Cardiac atrium fibroblast (primary cell): Measurements from ENCODE around the gene BTD.

GRCh38 chr3:15377820-15378694 is 45.7 kb upstream of the SH3BP5 start:
- RAMPAGE, long total RNA: no peak

GRCh38 chr3:15395723-15396751 is 31.3 kb downstream of the METTL6 start:
- RAMPAGE, long total RNA: no peak

DNA sequence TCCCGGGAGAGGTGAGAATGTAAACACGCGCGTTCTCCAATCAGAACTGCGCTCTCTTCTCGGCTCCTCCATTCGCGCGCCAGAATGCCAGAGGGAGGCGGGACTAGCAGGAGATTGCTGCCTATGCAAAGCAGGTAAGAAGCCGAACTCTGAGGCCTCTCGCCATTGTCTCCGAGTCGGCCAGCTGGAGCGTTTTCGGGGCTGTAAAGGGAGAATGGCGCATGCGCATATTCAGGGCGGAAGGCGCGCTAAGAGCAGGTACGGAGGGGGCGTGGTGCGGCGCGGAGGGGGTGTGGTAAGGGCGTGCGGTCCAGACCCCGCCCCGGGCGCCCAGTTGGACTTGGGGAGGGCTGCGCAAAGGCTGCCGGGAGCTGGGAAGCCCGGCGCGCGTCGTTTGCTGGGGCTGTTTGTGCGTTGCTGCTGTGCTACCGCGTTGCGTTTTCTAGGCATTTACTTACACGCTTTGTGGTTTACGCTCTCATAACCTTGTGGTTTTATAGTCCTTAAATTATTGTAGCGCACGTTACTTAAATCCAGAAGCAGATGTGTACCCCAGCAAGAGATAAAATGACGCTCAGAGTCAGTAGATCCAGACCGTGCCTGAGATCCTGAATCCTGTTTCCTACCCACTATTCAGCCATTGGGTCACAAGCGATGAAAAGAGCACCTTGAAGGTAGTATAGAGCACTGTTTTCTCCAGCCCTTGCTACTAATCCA is at the start of gene BTD:
BTD (plus strand) TSS at position 109 of the 717 bp plus-strand sequence.
- RAMPAGE, long total RNA: start-site peak on the plus strand centred at position 129 of the sequence, 79 bp wide, 68 and 28 reads in 2 replicates

- RAMPAGE, long total RNA: no peak
Observed at GRCh38 chr3:15786042-15787069, 11.4 kb downstream of the ANKRD28 start.

DNA sequence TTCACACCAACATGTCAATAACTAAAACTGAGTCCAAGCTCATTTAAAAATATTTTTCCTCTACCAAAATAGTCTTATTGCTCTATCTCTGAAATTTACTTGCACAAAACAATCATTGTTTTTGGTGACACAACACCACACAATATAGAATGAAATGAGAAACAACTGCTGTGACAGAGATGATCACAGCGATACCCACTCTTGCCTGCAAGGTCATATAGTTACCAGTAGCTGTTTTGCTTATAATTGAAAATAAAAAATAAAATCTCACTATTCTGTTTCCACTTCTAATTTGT is 1.1 kb downstream of the ANKRD28 start:
- RAMPAGE, long total RNA: no peak

GRCh38 chr3:16068024-16068393 is 106.5 kb upstream of the GALNT15 start:
- RAMPAGE, long total RNA: no peak

DNA sequence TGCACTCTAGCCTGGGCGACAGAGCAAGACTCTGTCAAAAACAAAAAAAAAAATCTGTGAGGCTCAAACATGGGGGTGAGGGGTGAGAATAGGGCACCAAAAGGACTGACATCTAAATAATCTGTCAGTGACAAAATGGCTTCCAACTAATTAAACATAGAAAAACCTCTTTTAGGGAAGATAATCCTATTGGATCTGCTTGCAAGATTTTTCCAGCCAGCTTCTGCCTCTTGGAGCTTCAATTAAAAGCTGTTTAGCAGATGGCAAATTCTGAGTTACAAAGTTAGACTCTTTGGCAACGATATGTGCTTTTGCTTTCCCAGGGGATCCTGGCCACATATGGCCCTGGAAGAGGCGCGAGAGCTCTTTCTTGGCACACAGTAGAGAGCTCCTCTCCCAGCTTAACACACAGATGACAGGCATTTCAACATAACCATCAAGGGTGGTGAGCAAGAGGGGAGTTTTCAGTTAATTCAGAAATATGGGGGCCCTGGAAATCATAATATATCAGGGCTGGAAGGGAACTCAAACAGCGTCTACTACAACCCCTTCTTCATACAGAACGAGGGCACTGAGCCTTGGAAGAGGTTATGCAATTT is 41.6 kb upstream of the GALNT15 start:
- RAMPAGE, long total RNA: no peak

DNA sequence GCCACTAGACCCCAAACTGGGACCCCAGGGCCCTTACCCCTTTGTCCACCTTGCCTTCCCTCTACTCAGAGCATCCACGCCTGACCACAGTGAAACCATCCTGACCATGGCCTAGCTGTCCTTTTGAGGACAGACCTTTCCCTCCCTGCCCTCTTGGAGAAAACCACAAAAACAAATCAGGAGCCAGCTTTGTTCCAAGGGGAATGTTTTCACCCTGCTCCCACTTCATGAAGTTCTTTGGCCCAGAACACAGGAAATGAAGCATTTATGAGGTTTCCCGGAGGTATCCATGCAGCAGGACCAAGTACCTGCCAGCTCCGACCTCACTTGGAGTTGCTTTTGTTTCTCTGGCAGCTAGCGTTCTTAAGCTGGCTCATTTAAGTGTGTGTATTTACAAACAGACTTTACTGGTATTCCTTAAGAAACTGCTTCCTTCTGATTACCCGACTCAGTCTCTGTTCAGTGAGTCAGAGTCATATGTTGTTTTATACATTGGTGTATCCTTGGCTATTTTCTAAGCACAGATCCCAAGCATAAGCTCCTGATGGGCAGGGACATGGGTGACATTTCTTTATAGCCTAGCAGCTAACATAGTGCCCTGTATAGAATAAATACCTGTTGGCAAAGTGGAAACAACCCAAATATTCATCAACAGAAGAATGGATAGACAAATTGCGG is 34.0 kb upstream of the GALNT15 start:
- RAMPAGE, long total RNA: no peak

DNA sequence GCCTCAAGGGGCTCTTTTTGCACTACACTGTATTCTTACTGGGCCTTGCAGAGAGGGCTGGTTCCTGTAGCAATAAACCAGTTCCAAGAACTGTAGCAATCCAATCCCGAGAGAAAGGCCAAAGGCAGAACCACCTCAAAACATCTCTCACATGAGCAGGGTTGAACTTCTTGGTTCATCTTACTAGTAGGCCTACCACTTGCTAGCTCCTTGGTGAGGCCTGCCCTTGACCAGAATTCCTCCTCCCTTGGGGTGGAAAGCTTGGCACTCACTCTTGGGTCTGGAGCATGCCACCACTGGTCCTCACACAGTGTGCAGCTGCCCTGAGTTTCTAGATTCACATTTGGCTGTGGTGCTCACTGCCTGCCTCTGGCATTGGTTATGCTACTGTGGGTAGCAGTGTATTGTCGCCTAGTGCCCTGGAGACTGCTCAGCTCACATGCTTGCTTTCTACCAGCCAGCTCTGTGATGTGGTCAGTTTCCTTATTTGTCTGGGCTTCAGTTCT is 23.6 kb downstream of the OXNAD1 start:
- RAMPAGE, long total RNA: no peak

- RAMPAGE, long total RNA: no peak
Observed at GRCh38 chr3:16304954-16305674, 40.1 kb downstream of the OXNAD1 start.

- RAMPAGE, long total RNA: no peak
Observed at GRCh38 chr3:16311716-16312676, 47.0 kb downstream of the OXNAD1 start.

GRCh38 chr3:16439090-16439551 is 74.4 kb downstream of the RFTN1 start:
- RAMPAGE, long total RNA: no peak

GRCh38 chr3:16467370-16467897 is 46.1 kb downstream of the RFTN1 start:
- RAMPAGE, long total RNA: no peak

DNA sequence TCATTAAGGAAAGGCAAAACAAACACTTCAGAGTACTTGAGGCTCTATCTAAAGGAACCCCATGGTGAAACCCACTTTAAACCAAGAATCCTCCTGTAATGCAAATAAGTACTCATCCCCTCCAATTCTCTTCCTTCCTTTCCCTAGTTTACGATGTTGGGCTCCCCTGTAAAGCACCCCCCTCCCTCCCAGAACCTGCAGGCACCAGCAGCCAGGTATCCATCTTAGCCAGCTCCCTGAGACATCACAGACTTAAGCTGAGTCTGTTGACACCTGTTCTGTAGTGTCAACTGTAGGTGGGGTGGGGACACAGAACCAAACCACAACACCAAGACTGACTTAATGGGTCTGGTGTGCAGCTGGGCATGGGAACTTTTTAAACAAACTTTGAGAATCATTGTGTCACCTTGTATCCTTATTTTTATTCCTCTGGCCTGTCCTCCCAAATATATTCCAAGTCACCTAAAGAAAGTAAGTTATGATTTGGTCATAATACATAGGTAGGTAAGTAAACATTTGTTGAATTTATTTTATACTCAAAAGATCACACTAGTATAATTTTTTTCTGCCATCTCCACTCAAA is 30.2 kb downstream of the RFTN1 start:
- RAMPAGE, long total RNA: no peak

GRCh38 chr3:16885769-16886120 is 990 bp downstream of the PLCL2 start:
- RAMPAGE, long total RNA: no peak

- RAMPAGE, long total RNA: no peak
Observed at GRCh38 chr3:17151403-17152197, 266.8 kb downstream of the PLCL2 start.

DNA sequence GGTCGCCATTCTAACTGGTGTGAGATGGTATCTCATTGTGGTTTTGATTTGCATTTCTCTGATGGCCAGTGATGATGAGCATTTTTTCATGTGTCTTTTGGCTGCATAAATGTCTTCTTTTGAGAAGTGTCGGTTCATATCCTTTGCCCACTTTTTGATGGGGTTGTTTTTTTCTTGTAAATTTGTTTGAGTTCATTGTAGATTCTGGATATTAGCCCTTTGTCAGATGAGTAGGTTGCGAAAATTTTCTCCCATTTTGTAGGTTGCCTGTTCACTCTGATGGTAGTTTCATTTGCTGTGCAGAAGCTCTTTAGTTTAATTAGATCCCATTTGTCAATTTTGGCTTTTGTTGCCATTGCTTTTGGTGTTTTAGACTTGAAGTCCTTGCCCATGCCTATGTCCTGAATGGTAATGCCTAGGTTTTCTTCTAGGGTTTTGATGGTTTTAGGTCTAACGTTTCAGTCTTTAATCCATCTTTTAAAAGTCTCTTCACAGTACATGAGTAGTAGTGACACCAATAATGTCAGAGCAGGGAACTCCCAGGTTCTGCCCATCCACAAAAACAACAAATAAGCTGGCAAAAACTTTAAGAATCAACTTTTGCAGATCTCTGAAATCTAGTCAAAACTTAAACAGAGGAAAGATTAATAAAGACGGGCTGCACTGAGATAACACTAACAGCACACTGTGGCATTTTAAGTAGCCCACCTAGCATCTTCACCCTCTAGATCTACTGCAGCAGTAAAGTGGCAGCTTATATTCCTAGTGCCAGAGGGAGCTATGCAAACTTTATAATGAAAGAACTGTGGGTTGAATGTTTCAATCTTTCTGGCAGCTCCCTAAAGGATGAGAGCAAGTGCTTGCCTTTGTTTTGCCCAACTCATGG is 256.2 kb downstream of the TBC1D5 start:
- RAMPAGE, long total RNA: no peak

- RAMPAGE, long total RNA: no peak
Observed at GRCh38 chr3:17501485-17502755, 240.5 kb downstream of the TBC1D5 start.

DNA sequence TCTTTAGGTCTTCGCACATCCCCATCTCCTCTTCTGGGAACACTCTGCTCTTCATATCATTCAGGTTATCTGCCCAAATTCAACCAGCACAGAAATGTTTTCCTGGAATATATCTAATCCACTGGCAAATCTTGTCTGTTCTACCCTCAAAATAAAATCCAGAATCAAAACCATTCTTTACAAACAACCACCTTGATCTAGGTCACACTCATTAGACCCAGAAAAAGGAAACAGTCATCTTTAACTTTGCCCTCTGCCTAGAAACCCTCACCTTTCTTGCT is 225.6 kb downstream of the TBC1D5 start:
- RAMPAGE, long total RNA: no peak

DNA sequence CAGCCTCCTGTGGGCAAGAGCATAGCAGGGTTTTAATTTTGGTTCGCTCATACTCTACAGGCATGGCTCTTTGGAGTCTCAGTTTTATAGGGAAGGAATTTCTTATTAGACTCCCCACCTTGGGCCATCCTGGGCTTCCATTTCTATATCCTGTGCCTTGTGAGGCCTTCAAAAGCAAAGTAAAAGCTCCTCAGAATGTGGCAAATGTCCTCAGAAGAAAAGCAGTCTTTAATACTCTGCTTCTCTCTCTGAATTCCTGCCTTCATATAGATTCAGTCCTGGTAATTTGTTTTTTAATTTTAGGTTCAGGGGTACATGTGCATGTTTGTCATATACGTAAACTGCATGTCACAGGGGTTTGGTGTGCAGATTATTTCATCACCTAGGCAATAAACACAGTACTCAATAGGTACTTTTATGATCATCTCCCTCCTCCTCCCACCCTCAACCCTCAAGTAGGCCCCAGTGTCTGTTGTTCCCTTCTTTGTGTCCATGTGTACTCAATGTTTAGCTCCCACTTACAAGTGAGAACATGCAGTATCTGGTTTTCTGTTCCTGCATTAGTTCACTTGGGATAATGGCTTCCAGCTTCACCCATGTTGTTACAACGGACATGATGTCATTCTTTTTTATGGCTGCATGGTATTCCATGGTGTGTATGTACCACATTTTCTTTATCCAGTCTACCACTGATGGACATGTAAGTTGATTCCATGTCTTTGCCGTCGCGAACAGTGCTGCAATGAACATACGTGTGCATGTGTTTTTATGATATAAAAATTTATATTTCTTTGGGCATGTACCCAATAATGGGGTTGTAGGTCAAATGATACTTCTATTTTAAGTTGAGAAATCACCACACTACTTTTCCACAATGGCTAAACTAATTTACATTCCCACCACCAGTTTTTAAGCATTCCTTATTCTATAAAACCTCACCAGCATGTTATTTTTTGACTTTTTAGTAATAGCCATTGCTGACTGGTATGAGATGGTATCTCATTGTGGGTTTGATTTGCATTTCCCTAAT is 16.7 kb downstream of the TBC1D5 start:
- RAMPAGE, long total RNA: no peak